Omental fat pad (tissue), 4 donors: ENCODE data around the genes KIF21B, IGFN1 and LMOD1.

DNA sequence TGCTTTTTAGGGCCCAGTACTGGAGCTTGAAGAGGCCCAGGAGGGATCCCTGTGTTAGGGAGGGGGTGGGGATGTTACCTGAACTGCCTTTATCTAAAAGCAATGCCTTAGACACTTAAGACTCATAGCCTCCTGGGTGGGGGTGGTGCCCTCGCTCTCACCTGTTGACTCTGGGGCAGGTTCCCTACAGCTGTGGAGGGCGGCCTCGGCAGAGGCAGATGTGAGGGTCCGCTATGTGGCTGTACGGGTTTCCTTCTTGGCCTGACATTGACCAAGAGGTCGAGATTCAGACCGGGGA lies 728 bp downstream of the INAVA start:
- PRO-cap: no peak
- RAMPAGE, long total RNA, 4 experiments: no peak in any of the 4 experiments

DNA sequence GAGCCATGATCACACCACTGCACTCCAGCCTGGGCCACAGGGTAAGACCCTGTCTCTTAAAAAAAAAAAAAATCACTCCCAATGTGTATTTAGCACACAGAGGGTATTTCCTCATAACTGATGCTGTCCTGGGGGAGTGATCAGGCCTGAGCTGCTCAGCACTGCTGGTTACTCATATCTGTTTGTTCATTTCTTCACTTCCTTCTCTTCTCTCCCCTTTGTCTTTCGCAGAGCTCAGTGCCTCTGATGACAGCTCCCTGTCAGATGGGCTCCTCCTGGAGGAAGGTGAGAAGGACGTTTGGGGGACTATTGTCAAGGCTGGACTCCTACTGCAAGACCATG lies 12.9 kb downstream of the INAVA start:
- PRO-cap: no peak
- RAMPAGE, long total RNA, 4 experiments: no peak in any of the 4 experiments

DNA sequence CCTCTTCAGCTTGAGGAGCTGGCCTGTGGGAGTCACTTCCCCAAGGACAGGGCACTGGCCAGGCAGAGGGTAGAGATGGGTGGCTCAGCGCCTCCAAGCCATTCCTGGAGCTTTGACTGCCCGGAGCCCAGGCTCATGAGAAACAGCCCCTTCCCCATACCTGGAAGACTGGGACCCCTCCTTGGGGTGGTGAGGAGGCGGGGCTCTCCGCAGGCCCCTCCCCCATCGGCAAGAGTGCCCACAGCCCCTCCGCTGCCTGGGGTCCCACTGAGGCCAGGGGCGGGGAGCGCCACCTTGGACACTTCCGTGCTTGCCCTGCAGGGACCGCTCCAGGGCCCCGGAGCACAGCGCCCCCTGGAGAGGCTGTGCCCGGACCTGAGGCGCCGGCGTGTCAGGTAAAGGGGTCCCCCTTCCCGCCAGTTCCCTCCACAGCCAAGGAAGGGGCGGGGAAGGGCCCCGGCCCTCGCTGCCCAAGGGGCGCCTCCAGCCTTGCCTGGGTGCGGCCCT lies 21.4 kb downstream of the INAVA start:
- PRO-cap: no peak
- RAMPAGE, long total RNA, 4 experiments: no peak in any of the 4 experiments

GRCh38 chr1:201023294-201024072 lies at the start of gene KIF21B:
TSS of gene KIF21B (minus strand) at chr1:201023714.
- PRO-cap: no peak
- RAMPAGE, long total RNA, 4 experiments: no peak in any of the 4 experiments

DNA sequence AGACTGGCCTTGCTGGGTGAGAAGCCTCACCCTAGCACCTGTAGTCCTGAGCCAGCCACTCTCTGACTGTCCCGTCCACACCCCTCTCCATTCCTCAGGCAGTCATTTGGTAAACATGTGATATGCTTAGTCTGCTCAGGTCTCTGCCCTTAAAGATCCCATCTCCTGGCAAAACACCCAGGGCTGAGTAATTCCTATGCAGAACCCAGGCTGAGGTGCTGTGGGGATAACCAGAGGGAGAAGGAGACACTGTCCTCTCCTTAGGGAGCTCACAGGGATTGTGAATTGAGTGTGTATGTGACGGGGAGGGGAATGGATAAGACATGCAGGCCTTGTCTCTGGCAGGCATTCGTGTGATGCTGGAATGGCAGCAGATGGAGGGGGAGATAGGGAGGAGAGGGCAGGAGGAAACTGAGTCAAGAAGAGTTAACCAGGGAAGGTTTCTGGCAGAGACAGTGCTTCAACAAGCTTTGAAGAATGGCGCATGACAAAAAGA lies 13.5 kb upstream of the IGFN1 start:
- PRO-cap: no peak
- RAMPAGE, long total RNA, 4 experiments: no peak in any of the 4 experiments

DNA sequence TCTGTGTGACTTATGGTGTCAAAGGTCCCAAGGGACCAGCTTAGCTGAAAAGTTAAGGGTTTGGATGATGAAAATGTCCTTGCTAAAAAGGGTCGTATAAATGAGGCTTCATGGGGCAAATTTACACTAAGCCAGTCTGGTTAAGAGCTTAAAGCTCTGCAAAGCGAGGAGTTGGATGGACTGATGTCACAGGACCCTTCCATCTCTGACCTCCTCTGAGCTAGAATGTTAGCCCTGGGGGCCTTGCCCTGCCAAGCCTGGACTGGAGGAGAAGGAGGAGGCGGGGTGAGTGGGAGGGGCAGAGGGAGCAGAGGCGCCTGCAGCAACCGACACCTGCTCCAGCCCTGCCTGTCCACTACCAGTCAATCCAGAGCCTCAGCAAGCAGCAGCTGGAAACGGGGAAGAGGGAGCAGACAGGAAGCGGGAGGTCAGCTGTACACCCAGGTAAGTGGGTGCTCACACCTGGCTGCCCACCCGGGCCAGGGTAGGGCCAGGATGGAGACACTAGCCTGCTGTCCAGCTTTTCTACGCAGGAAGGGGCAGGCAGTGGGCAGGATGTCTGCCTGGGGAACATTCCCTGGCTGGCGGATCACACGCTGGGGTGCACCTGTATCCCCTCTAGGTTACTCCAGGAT lies at the start of gene IGFN1:
TSS of gene IGFN1 (plus strand) at position 361 of the 635 bp plus-strand sequence.
- PRO-cap: no peak
- RAMPAGE, long total RNA, 4 experiments: no peak in any of the 4 experiments

DNA sequence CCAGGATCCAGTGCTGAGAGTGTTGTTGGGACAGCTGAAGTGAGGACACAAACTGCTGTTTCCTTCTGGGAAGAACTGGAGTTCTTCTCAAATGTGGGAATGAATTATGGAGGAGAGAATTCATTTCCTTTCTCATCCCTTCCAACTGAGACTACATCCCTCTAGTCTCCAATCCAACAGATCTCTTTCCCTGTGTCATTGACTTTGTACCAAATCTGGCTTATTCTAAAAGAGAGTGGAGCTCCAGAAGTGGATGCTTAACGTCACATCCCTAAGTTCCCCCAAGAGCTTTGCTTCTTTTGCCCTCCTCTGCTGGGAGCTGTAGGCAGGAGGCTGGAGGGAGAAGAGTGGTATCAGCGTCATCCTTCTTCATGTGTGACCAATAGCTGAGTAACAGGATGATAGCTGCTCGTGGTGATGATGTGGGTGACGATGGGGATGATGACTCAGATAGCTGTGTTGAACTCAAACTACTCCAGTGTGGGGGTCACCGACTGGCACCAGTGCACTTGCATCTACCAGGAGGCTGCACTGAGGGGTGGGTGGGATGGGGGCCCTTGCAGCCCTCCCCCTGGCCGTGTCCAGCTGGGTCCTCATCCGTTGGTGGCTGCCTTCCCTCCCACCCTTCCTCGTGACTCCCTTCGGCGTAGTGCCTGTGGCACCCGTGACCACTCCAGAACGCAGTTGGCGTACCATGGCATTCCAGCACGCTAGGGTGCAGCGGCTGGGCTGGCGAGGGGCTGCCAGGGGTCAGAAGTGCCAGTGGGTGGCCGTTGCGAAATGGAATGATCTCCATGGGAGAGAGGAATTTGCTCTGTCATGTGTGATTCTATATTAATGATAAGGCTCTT lies 1.0 kb downstream of the IGFN1 start:
- PRO-cap: no peak
- RAMPAGE, long total RNA, 4 experiments: no peak in any of the 4 experiments

DNA sequence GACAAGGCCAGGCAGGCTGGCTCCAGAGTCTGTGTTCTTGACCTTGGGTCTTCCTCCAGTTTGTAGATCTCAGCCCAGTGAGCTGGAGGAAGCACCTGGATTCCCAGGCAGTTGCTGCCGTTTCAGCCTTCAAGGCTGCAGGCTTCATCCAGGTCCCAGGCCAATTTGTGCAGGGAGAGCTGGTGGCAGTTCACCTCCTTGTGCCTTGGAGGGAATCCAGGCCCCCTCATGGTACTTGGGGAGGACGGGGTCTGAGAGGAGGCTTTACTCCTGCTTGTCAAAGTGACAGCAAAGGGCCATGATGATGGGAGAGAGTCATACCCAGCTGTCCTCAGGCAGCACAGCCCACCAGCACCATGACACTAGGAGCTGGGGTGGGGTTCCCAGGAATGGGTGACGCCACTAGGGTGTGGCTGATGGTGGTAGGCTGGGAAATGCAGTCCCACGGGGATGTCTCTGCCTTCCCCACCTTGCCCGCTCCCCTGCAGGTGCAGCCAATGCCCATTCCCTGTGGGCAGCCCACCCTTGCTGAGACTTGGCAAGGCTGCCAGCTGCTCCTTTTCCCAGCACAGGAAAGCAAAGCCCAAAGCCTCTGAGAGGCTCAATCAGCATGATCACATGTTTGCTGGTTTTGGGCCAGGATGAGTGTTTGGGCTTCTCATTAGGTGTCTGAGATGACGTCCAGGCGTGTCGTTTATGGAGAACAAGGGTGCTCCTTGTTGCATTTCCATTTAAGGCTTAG lies 27.2 kb downstream of the PKP1 start:
- PRO-cap: no peak
- RAMPAGE, long total RNA, 4 experiments: no peak in any of the 4 experiments

DNA sequence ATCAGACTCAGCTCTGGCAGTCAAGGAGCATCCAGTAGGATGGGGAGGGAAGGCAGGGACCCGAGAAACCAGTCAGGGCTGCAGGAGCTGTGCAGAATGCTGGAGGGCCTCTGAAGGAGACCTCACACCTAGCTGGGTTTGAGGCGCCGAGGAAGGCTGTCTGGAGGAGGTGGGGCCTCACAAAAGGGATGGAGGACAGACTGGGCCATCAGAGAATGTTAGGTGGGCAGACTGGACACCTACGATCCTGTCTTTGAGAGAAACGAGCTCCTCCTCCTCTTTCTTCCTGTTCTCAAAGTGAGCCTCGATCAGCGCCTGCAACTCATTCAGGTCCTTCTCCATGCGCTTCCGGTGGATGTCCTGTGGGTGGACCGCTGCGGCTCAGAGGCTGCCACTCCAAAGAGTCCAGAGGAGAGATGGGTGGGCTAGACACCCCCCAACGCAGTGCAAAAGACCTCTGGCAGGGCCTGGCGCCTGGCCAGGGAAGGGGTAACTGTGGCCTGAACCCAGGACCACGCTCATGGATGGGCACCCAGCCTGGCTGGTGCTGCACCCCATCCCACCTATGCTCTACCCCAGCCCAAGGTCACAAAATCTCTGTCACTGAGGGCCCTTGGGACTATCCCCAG lies 12.4 kb downstream of the TNNT2 start:
- PRO-cap: no peak
- RAMPAGE, long total RNA, 4 experiments: no peak in any of the 4 experiments

DNA sequence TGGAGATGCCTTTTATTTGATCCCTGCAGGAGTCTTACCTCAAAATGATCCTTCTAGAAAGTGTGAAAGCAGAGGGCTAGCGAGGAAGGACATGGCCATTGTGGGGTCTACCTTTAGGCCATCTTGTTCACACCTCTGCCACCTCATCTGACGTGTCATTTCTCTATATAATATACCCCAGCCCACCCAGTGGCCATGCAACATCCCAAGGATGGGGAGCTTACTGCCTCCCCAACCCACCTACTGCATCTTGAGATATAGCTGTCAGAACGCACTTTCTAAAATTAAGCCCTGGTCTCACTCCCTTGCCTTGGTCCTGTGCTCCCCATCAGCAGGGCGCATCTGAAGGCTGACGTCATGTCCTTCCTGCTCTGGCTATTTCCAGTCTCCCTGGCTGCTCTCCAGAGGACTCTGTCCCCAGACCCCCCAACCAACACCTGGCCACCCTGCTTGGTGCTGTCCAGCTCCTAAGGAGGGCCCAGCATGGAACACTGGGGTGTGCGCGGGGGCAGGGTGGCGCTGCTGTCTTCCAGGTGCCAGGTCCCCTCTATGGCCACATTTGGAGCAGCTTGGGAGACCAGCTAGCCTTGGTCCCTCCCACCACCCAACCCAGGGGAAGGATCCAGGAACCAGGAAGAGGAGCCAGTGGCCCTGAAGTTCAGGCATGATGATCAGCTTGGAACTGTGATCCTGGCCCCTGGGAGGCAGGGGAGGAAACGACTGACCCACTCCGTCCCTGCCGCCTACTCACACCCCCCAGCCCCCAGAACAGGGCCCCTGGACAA lies 8.3 kb downstream of the TNNT2 start:
- PRO-cap: no peak
- RAMPAGE, long total RNA, 4 experiments: no peak in any of the 4 experiments

GRCh38 chr1:201375729-201376495 lies 1.6 kb downstream of the TNNT2 start:
- PRO-cap: no peak
- RAMPAGE, long total RNA, 4 experiments: no peak in any of the 4 experiments

DNA sequence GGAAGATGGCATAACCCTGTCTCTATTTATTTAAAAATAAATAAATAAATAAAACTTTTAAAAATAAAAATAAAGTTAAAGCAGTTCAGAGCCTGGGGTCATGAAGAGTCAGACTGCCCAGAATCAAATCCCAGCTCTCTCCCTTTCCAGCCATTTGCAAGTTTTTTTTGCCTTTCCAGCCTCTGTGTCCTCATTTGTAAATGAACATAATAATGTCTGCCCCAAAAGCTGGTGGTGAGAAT lies 15.8 kb downstream of the CSRP1 start:
- PRO-cap: no peak
- RAMPAGE, long total RNA, 4 experiments: no peak in any of the 4 experiments

- PRO-cap: no peak
- RAMPAGE, long total RNA, 4 experiments: no peak in any of the 4 experiments
Measured at GRCh38 chr1:201501989-201502960, 4.6 kb downstream of the CSRP1 start.

- PRO-cap: no peak
- RAMPAGE, long total RNA, 4 experiments: no peak in any of the 4 experiments
Measured at GRCh38 chr1:201786655-201787242, 42.2 kb upstream of the IPO9 start.

- PRO-cap: no peak
- RAMPAGE, long total RNA, 4 experiments: no peak in any of the 4 experiments
Measured at GRCh38 chr1:201793583-201793973, 35.4 kb upstream of the IPO9 start.

- PRO-cap: no peak
- RAMPAGE, long total RNA, 4 experiments: no peak in any of the 4 experiments
Measured at GRCh38 chr1:201897082-201897764, 8.5 kb downstream of the SHISA4 start.

DNA sequence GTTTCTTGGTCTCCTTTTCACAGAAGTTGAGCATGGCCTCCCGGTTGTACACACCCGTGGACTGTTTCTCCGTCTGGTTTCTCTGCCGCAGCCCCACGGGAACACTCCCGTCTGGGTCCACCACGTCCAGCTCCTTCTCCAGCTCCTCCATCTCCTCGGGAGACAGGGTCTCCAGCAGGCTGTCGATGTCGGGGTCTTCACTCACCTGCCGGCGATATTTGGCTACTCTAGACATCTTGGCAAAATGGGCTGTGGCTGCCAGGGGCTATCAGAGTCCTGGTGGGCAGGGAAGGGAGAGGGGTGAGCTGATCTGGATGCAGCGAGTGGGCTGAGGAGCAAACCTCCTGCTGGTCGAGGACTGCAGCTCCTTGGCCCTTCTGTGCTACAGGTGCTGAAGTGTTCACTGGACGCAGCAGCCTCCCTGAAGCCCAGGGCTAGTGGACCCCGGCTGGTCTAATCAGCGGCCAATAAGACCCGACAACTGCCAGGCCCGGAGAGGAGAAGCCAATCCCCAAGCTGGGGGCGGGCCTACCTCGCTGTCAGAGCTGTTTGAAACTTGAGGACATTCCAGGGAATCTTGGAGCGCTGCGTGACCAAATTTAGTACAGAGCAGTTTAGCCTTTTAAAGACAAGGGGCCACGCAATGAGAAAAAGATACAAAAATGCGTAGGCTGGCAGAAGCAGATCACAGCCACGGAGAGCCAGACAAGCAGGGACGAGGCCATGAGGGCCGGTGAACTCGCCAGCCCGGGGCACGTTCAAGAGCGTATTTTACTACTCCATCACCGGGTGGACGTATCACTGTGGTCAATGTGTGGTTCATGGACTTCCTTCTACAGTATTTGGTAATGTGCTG lies at the start of gene LMOD1:
TSS of gene LMOD1 (minus strand) at position 443 of the 856 bp plus-strand sequence.
- PRO-cap: bidirectional peak, plus-strand start at position 688 of the sequence, minus-strand start at position 379 of the sequence
- RAMPAGE, long total RNA, 4 experiments: start-site peak on the minus strand in 4 of 4 experiments, centred at positions 223 to 416 of the sequence, 47 to 642 reads per replicate

GRCh38 chr1:202016507-202017655 lies 6.5 kb downstream of the ELF3 start:
- PRO-cap: no peak
- RAMPAGE, long total RNA, 4 experiments: no peak in any of the 4 experiments

DNA sequence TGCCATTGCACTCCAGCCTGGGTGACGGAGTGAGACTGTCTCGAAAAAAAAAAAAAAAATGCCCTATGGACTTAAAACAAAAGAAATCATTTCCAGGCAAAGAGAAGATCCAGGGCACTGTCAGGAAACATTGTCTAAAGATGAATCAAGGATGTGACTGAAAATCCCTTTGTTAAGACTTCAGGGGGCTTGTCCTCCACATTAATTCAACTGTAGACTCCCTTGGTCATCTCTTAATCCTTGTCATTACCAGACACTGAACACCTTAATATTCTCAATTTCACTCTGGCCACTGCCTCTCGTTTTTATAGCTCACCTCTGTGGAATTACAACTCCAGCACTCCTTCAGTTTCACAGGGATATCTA lies 20.8 kb downstream of the ELF3 start:
- PRO-cap: no peak
- RAMPAGE, long total RNA, 4 experiments: no peak in any of the 4 experiments

- PRO-cap: no peak
- RAMPAGE, long total RNA, 4 experiments: no peak in any of the 4 experiments
Measured at GRCh38 chr1:202045549-202046146, 35.3 kb downstream of the ELF3 start.